SK-N-SH (cell line): ENCODE measurements around the genes RGS21, GLRX2 and CFHR1.

- RRBS = no CpG with 5 or more reads among the region's 3 CpGs
CAGE:
- cytosol, long polyA plus RNA = no peak
- long polyA plus RNA = no peak
- nucleus, long polyA plus RNA = no peak
Measured at GRCh38 chr1:185934684-185935174, 200.5 kb downstream of the HMCN1 start.

- RRBS = no CpG with 5 or more reads among the region's 6 CpGs
CAGE:
- cytosol, long polyA plus RNA = no peak
- long polyA plus RNA = no peak
- nucleus, long polyA plus RNA = no peak
Measured at GRCh38 chr1:186983617-186984026, 154.9 kb downstream of the PLA2G4A start.

DNA sequence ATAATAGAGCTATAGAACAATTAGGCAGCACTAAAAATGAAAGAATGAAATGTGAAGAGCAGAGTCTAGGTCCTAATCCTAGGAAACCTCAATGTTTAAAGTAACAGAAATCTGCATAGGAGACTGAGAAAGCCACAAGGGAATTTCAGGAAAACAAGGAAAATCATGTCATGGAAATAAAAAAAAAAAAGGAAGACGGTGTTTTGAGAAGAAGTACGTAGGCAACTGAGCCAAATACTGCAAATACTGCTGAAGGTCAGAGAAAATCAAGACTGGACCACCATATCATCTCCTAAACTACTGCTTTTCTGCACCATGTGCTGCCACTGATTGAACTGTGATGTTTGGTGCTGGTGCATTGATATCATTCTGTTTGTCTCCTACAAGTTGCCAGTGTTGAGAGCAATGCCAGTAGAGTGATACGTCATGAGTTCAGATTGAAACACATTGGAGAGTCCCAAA is 632.2 kb downstream of the PLA2G4A start:
- RRBS = no CpG with 5 or more reads among the region's 3 CpGs
CAGE:
- cytosol, long polyA plus RNA = no peak
- long polyA plus RNA = no peak
- nucleus, long polyA plus RNA = no peak

DNA sequence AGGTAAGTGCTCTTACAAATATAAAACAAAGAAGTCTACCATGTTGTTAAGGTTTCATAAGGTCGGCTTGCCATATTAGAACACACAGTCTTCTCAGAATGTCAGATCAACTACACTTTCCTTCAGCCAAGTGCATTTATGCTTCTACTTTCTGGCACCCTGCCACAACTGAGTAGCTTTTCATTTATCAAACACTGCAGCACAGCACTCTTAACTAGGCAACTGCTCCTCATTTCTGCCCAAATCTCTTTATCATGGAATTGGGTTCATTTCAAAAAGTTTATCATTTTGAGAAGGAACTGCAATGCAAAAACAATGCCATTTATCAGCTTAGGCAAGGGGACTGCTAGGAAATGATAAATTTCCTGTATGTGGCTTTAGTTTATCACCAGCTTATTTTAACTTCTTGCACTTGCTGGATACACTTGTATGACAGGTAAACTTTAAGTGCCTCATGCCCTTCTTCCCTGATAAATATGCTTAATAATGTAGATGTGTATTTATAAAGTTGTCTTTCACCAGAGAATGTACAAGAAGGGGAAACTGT is 334.5 kb upstream of the RGS18 start:
- RRBS = no CpG with 5 or more reads among the region's 1 CpG
CAGE:
- cytosol, long polyA plus RNA = no peak
- long polyA plus RNA = no peak
- nucleus, long polyA plus RNA = no peak

- RRBS = no CpG with 5 or more reads among the region's 1 CpG
CAGE:
- cytosol, long polyA plus RNA = no peak
- long polyA plus RNA = no peak
- nucleus, long polyA plus RNA = no peak
Measured at GRCh38 chr1:192316914-192317296, at the start of gene RGS21. TSS of gene RGS21 (plus strand) at chr1:192316992.

DNA sequence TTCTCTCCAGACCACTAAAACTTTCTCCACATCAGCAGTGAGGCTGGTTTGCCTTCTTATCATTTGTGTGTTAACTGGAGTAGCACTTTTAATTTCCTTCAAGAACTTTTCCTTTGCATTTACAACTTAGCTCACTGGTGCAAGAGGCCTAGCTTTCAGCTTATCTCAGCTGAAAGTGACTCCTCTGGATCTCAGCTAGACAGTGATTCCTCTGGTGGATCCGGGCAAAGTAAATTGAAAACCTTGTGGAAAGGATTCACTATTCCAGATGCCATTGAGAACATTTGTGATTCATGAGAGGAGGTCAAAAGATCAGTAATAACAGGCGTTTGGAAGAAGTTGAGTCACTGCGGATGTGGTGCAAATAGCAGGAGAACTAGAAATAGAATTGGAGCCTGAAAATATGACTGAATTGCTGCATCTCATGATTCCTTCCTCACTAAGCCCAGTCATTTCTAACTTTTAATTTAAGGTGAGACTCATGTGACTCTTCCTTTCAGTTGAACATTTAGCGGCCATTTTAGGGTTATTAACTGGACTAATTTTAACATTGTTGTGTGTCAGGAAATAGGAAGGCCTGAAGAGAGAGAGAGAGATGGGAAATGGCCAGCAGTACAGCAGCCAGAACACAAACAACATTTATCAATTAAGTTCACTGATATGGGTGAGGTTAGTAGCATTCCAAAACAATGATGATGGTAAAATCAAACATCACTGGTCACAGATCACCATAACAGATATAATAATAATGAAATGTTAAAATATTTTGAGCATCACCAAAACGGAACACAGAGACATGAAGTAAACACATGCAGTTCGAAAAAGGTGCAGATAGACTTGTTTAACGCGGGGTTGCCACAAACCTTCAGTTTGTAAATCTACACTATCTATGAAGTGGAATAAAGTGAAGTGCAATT is 16.0 kb upstream of the RGS1 start:
- RRBS = no CpG with 5 or more reads among the region's 8 CpGs
CAGE:
- cytosol, long polyA plus RNA = no peak
- long polyA plus RNA = no peak
- nucleus, long polyA plus RNA = no peak

DNA sequence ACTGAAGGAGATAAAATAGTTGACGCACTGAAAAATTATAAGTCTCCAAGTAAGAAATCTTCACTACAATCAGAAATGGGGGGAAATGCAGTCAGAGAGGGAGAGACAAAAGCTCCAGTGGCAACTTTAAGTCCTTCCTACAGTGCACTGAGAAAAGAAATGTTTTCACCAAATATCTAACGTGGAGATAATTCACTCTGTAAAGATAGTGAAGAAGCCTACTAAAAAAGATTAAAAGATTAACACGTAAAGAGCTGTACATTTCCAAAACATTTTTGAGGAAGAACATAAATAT is 7.1 kb upstream of the RGS2 start:
- RRBS = no CpG with 5 or more reads among the region's 3 CpGs
CAGE:
- cytosol, long polyA plus RNA = no peak
- long polyA plus RNA = no peak
- nucleus, long polyA plus RNA = no peak

DNA sequence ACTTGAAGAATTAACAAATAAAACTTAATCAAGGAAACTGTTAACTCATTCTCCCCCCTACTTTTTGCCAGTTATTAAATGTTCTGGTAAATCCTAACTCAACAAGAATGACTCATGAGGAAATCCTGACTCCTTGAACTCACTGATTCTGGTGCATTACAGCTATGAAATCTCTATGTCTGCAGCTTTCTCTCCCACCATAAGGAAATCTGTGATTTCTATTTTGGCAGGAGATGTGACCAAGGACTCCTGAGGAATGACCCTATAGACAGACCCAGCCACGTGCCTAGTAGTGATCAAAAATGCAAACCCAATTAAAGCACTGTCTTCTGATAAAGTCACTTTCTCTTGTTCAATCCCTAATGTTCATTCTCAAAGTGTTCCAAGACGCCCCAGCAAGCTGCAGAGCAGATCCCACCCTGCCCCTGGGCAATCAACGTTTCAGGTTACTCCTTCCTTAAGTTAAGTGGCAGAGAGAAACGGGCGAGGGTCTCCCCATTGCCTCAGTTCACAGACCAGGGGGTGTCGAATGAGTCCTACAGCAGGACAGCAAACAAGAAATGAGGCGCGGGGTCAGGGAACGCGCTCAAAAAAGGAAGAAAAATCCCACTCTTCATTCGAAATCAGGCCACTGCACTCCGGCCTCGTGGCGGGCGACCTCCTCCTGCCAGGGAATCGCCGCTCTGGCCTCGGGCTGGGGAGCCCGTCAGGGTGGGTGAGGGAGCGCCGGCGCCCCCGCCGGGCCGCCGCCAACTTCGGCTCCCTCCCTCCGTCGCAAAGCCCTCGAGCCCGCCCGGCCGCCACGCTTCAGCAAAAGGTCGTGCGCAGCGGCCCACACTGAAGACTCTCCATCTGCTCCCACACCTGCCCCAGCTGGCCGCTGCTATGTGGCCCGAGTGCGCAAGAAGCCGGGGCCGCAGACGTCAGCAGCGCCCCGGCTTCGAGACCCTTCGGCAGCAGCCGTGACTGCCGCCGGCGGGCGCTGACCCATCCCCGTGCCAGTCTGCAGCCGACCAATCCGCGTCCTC is 588 bp upstream of the RGS2 start:
- RRBS = 2% methylated on average over 27 of the region's 56 CpGs
CAGE:
- cytosol, long polyA plus RNA = no peak
- long polyA plus RNA = no peak
- nucleus, long polyA plus RNA = no peak

DNA sequence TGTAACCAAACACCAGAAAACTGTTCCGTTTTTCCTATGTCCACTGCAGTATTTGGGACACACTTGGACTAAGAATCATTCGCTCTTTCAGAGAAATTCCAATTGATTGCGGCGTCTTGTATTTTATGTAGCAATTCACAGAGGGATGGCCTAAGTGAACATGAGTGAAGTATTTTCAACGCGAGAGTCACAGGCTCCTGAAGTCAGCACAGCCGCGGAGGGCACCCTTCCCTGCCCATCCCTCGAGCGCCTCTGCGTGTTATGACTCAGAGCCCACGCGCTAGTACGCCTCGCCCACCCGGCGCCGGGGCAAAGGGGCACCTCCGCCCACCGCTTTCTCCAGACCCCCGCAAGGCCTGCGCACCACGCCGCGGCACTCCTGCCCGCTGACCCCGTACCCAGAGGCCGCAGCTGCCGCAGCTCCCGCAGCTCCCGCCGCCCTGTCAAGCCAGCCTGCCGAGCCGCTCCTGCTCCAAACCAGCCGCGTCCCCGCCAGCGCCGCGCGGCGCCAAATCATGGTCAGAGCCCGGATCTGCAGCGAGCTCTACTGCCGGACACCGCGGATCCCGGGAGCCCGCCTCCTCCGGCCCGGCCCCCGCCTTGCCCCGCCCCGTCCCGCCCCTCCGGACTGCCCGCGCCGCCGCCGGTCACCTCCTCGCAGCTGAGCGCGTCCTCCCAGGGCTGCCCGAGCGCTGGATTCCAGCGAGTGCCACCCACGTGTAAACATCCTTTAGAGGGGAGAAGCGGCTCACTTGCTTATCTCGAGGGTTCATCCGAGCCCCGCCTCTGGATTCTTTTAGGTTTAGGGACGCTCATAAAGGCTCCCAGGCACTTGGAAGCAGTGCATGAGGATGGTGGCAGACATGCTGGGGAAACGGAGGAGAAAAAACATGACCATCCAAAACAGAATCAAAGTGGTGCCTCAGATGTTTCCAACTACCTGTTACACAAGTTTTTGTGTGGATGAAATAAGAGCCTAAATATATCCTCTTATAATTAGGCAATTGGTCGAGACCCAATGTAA is at the start of gene GLRX2:
TSS of gene GLRX2 (minus strand) at position 549 of the 1,024 bp plus-strand sequence.
- RRBS = 3% methylated on average over 5 of the region's 75 CpGs
CAGE:
- cytosol, long polyA plus RNA = no peak
- long polyA plus RNA = no peak
- nucleus, long polyA plus RNA = no peak

DNA sequence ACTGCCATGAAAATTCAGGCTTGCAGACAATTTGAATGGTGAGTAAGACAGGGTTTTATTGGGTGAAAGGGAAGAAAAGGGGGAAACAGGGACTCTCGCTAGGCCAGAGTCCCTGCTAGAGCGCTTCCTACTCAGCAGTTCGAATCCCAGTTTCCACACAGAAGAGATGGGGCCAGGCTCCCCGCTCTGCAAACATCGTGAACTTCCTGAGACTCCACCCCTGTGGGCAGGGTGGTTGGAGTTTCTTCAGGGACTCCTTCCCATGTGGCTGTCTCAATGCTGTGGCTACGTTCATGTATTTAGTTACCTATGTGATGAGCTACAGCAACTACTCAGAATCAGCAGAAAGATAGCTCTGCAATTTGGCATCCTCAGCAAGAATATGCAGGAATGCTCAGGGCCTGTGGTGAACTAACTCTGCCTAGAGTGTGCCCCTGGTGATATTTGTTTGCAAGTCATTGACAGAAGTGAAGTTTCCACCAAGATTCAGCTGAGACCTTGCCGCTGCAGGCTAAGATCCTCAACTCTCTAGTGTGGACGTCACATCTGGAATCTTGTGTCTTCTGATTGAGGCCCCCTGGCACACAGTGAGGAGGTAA is 8.0 kb upstream of the GLRX2 start:
- RRBS = no CpG with 5 or more reads among the region's 8 CpGs
CAGE:
- cytosol, long polyA plus RNA = no peak
- long polyA plus RNA = no peak
- nucleus, long polyA plus RNA = no peak

GRCh38 chr1:193257104-193257961 is 70.9 kb upstream of the B3GALT2 start:
- RRBS = no CpG with 5 or more reads among the region's 3 CpGs
CAGE:
- cytosol, long polyA plus RNA = no peak
- long polyA plus RNA = no peak
- nucleus, long polyA plus RNA = no peak

DNA sequence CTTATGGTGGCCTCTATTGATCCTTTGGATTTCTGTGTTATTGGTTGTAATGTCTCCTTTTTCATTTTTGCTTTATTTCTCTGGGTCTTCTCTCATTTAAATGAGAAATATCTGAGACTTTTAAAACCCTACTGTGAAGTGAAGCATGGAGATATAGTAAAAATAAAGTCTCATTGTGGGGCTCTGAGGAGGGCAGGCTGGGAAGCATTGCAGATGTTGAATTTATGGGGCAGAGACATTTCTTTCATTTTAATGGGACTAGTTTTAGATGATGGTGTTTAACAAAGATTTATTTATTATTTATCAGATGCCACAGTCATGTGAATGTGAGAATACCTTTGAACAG is 1361.4 kb upstream of the B3GALT2 start:
CAGE:
- cytosol, long polyA plus RNA = no peak
- long polyA plus RNA = no peak
- nucleus, long polyA plus RNA = no peak

- RRBS = 89% methylated on average over 4 of the region's 31 CpGs
CAGE:
- cytosol, long polyA plus RNA = no peak
- long polyA plus RNA = no peak
- nucleus, long polyA plus RNA = no peak
Measured at GRCh38 chr1:194858495-194859241, 1672.3 kb upstream of the B3GALT2 start.

GRCh38 chr1:196152160-196152420 is 456.1 kb downstream of the KCNT2 start:
- RRBS = no CpG with 5 or more reads among the region's 3 CpGs
CAGE:
- cytosol, long polyA plus RNA = no peak
- long polyA plus RNA = no peak
- nucleus, long polyA plus RNA = no peak

GRCh38 chr1:196584518-196585283 is 23.5 kb downstream of the KCNT2 start:
- RRBS = no CpG with 5 or more reads among the region's 4 CpGs
CAGE:
- cytosol, long polyA plus RNA = no peak
- long polyA plus RNA = no peak
- nucleus, long polyA plus RNA = no peak

GRCh38 chr1:196655460-196655961 is 3.7 kb downstream of the CFH start:
- RRBS = no CpG with 5 or more reads among the region's 3 CpGs
CAGE:
- cytosol, long polyA plus RNA = no peak
- long polyA plus RNA = no peak
- nucleus, long polyA plus RNA = no peak

DNA sequence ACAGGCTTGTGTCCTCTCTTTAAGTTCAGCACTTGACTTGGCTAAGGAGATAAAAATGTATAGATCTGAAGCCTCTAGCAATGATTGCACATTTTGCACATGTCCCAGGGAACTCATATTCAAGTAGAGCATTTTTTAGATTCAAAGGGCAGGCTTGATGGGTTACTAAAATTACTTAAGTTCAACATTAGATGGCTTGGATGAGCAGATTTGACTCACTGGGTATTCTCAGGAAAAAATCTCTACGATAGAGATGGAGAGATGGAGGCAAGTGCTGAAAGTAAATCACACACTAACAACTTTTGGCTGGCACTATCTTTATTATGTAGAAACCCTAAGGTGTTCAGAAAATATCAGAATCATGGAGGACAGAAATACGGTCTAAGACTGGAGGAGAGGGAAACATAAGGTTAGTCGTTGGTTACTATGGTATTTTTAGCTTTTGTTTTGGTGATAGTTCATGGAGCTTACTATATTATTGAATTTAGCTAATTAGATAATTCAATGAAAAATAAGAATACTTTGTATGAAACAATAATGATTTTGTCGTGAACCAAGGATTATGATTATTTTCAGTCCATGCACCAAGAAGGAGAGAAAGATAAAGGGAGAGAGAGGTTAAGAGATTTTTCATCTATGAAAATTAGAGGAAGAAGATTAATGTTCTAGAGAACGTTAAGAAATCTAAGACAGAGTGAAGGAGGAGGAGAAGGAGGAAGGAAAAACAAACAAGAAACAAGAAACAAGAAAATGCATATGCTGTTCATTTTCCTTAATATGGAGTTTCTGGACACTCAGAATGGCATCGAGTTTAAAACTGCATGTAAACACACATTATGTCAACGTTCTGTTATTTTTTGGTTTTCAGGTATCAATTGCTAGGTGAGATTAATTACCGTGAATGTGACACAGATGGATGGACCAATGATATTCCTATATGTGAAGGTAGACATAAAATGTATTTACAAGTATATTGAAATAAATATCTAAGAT is 23.6 kb downstream of the CFH start:
- RRBS = no CpG with 5 or more reads among the region's 8 CpGs
CAGE:
- cytosol, long polyA plus RNA = no peak
- long polyA plus RNA = no peak
- nucleus, long polyA plus RNA = no peak

DNA sequence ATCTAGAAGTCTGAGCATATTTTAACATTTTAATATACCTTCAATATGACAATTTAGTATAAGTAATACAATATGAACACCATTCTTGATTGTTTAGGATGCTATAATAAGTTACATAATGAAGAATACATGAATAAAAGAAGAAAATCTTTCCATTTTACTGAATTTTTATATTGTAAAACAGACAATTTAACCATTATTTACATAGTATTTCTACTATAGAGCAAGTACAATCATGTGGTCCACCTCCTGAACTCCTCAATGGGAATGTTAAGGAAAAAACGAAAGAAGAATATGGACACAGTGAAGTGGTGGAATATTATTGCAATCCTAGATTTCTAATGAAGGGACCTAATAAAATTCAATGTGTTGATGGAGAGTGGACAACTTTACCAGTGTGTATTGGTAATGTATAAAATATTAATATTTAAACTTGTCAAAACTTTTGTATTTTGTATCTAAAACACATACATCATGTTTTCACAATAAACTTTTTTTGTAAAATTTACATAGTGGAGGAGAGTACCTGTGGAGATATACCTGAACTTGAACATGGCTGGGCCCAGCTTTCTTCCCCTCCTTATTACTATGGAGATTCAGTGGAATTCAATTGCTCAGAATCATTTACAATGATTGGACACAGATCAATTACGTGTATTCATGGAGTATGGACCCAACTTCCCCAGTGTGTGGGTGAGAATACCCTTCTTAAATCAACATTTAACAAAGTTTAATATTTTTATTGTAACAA is 48.2 kb upstream of the CFHR3 start:
- RRBS = no CpG with 5 or more reads among the region's 2 CpGs
CAGE:
- cytosol, long polyA plus RNA = no peak
- long polyA plus RNA = no peak
- nucleus, long polyA plus RNA = no peak

DNA sequence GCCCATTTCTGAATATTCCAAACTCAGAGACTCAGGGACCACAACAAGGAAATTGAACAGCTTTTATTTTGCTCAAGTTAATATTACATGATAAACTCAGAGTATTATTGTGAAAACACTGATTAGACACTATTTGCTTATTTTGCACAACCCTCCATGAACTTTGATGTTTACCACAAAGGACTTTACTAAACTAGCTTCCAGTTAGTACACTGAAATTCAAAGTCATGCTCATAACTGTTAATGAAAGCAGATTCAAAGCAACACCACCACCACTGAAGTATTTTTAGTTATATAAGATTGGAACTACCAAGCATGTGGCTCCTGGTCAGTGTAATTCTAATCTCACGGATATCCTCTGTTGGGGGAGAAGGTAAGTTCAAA is at the start of gene CFHR1:
TSS of gene CFHR1 (plus strand) at position 202 of the 384 bp plus-strand sequence.
- RRBS = no CpG with 5 or more reads among the region's 1 CpG
CAGE:
- cytosol, long polyA plus RNA = no peak
- long polyA plus RNA = no peak
- nucleus, long polyA plus RNA = no peak

GRCh38 chr1:196941617-196941821 is 2.0 kb upstream of the CFHR2 start:
- RRBS = no CpG with 5 or more reads among the region's 6 CpGs
CAGE:
- cytosol, long polyA plus RNA = no peak
- long polyA plus RNA = no peak
- nucleus, long polyA plus RNA = no peak